Mesenchymal stem cell of adipose (primary cell): ENCODE measurements around a stretch of chr7.

DNA sequence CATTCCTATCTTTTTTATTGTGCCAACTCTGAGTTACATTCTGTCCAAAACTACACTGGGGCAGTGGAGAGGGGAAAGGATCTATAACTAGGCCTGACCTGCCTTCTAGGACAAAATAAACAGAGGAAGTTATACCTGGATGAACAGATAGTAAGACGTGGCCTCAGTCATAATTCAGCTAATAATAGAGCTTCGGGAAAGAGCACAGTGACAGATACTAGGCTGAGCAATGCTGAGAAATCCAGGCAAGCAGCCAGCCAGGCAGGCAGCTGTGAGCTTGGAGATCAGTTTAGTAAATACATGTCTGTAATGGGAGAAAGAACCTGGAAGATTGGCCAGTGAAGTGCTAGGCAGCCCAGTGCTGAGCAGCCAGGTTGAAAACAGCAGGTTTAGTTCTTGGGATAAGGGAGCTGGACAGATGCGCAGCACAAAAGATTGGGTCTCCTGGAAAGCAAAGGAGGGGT is 141.0 kb downstream of the DGKB start:
- CAGE, long polyA plus RNA = no peak

GRCh38 chr7:15685005-15685282 is 1.5 kb downstream of the MEOX2 start:
- CAGE, long polyA plus RNA = no peak

DNA sequence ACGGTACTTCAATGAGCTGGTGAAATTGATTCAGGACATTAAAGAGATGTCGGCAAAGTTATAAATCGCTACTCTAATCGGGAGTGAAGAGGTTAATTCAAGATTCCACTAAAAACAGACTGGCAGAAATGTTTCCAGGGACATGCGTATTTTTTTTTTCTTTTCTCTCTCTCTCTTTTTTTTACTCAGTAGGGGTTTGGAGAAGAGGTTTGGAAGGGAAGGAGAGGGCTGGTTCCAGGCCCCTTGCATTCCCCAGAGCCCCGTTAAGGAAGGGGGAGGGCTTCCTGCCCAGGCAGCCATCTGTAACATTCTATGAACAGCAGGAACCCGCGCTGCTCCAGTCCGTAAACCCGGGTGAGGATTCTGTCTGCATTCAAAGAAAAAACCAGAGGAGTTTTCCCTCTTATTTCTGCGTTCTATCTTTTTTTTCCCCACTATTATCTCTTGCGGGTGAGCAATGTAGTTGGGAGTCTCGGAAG is 152.8 kb upstream of the MEOX2 start:
- CAGE, long polyA plus RNA = no peak

GRCh38 chr7:16066945-16067489 is 354.3 kb downstream of the CRPPA start:
- CAGE, long polyA plus RNA = no peak

GRCh38 chr7:16067664-16068196 is 353.6 kb downstream of the CRPPA start:
- CAGE, long polyA plus RNA = no peak

DNA sequence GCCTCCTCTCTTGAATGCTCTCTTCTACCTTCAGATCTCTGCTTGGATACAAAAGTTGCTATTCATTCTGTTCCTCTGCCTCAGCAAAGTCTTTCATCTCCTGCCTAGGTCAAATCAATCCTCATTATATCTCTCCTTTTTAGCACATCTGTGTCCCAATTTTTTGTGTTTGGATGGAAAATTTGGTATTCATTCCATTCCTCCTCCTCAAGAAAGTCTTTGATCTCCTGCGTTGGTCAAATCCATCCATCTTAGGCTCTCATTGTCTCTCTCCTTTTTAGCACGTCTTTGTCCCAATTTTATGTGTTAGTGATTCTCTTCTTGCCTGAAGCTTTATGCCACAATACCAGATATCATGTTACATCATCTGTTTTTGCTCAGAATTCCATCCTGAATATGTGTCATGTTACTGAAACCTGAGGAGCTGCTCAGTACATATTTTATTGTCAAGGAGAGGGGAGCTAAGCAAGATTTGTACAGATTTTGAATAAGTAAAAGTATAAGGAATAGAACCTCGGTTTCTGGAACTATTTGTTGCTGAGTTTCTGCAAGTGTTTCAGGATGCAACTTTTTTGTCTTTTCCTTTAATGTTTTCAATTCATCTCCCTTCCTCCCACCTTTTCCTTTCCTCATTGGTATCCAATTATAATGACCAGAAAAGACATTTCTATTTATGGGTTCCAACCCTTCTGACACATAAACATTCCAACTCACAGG is 292.0 kb downstream of the CRPPA start:
- CAGE, long polyA plus RNA = no peak

GRCh38 chr7:16667879-16668546 is 22.0 kb downstream of the BZW2 start:
- CAGE, long polyA plus RNA = no peak

DNA sequence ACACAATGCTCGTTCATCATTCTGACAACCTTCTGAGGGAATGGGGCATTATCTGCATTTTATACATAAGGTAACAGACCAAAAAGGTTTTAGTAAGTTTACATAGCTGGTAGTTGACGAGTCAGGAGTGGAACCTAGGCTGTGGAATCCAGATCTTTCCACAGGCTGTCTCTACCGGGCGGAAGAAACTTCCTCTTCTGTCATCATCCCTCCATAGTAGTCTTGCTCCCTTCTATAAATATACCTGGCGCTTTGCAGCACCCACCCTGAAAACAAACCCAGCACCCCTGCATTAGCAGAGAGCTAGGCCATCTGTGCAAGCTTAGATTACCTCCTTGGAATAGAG is 1.3 kb downstream of the TSPAN13 start:
- CAGE, long polyA plus RNA = no peak

DNA sequence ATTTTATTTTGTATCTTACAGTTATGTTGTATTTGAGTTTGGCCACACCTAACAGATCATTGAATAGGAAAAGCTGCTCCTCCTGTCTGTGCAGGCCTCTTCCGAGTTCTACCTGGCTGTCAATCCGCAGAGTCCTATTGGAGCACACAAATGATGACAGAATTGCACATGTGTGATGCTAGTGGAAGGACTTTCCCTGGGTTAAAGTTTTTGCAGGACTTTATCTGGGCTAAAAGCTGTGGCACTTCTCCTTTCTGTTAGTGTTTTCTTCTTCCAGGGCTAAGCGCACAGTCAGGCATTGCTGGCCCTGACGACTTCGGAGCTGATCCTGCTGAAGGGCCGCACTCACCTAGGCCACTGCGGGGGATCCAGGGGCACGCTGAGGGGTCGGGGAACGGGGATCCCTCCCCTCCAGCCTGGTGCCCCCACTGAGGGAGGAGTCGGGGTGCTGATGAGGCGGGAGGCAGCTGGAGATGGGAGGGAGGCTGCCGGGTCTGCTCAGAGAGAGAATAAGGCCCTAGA is 31.2 kb downstream of the AGR3 start:
- CAGE, long polyA plus RNA = no peak

DNA sequence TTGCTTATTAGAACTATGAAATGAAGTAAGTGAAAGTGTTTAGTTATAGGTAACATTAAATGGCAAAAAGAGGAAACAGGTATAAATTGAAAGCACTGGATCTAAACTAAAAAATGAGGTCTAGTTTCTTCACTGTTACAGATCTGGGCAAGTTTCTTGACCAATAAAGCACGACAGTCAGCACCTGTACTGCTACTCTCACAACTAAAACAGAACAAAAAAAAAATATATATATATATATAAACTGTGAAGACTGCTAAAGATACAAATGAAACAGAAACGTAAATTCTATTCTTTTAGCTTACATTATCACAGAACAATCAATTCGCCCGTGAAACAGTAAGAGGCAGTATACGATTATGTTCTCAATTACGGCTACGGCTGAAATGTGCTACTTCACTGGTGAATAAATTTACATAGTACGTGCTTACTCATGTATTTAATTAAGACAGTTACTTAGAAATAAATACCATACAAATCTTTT is 4.2 kb downstream of the AHR start:
- CAGE, long polyA plus RNA = no peak

GRCh38 chr7:17369670-17370121 is 71.2 kb downstream of the AHR start:
- CAGE, long polyA plus RNA = no peak

DNA sequence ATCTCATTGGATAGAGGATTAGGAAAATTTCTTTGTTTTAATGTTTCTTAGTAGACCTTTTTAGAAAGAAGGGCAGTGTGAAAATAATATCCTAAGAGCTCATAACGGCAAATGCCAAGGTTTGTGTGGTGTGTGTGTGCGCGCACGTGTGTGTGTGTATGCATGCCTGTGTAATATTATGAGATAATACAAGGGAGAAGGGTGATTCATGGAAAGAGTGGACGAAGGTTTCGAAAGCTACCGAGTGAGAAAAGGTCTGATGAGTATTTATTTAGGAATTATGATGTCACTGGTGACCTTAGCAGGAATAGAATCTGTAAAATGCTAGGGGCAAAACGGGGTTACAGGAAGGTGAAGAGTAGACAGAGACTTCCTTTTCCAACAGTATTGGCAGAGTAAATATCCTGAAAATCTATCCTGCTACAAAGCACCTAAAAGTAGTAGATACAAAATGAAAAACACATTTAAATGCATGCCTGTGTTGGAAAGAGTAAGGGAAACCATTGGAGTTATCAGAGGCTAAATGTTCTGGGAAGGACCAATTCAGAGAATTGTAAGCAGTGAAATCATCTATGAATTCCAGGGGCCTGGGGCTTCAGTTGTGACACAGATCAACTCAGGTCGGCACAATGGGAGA is 107.4 kb downstream of the AHR start:
- CAGE, long polyA plus RNA = no peak

- CAGE, long polyA plus RNA = no peak
Measured at GRCh38 chr7:17886623-17887302, 53.5 kb downstream of the SNX13 start.

GRCh38 chr7:17940914-17941200 is 563 bp upstream of the SNX13 start:
- CAGE, long polyA plus RNA = no peak

DNA sequence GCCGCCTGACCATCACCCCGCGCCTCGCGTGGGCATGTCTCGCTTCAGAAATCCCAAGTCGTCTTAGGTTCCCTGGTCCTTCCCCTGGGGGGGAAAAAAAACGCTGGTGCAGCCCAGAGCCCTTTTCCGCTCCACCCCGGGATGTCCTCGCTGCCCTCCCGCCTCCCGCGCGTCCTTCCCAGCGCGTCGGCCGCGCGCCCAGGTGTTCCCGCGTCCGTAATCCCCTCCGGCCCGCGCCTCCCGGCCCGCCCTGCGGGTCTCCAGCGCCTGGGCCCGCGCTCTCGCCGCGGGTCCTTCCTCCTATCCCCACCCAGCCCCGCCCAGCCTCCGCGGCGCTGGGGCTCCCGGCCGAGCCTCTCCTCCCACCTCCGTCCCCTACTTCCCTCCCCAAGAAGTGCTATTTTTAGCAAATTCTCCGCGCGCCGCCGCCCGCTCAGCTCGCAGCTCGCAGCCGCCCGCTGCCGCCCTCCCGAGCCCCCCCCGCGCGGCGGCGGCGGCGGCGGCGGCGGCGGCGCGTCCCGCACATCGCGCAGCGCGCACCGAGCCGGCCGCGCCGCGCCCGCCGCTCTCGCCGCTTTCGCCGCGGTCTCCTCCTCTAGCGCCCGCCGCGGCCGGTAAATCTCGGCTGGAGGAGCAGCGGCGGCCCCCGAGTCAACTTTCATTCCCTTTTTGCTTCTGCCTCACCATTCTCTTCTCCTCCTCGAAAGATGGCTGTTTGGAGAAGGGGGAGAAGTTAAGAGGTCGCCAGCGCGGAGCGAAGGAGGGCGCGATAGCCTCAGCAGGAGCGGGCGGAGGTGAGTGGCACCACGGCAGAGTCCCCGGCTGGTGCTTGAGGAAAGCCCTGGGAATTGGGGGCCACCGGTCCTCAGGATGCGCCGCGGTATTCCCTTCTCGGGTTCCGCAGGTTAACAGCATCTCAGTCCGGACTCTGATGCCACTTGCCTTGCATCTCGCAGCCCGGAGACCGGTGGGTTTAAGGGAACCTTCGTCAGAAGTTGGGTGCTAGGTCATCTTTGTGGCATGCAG is 59.1 kb upstream of the PRPS1L1 start:
- CAGE, long polyA plus RNA = no peak

DNA sequence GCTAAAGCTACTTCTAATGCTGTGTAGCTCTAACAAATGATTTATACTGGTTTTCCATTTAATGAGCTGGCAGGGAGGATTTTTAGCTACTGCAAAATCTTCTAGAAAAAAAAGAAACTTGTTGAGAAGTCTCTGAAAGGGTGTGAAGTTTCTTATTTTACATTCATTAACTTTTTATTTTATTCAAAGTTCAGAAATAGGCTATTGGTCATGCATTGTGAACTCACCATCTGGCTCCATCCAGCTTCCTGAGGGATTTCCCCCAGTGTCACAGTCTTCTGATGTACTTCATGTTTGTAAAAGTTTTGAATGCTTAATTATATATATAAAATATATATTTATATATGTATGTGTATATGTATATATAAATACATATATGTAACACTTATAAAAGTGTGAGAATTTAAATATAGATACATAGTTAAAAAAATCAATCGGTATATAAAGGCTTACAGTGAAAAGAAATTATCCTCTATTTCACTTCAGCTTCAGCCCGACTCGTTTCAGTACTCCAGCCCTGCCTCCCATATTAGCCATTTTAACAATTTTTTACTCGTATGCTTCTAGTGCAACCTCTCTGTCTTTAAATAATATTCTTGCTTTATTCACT is 35.0 kb downstream of the HDAC9 start:
- CAGE, long polyA plus RNA = no peak

- CAGE, long polyA plus RNA = no peak
Measured at GRCh38 chr7:20158094-20158758, 59.0 kb downstream of the MACC1 start.

DNA sequence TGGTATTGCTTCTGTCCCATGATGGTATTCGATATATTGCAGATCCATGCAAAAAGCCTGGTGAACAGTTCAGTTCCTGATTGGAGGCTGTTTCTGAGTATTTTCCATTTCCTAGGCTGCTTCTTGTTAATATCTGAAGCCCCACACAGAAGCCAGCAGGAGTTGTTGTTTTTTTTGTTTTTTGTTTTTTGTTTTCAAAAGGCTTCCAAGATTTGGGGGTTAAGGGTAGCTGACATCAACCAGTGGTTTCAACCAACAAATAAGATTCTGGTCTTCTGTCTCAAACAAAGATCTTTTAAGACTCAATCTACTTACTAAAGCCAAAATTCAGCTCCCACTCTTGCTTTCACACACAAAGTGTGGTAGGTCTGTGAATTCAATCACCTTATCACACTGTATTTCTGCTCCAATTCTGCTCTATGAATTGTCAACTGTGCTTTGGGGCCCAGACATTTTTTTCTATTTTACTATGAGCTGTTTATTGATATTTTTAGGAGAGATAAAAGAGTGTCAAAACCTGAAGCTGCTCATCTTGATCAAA is 37.6 kb downstream of the MACC1 start:
- CAGE, long polyA plus RNA = no peak

- CAGE, long polyA plus RNA = no peak
Measured at GRCh38 chr7:20200408-20201261, 16.5 kb downstream of the MACC1 start.

GRCh38 chr7:20438420-20439064 is 107.8 kb downstream of the ITGB8 start:
- CAGE, long polyA plus RNA = no peak